Mucosa of descending colon (tissue), 1 donor: ENCODE results near the genes PKNOX1 and RRP1B.

DNA sequence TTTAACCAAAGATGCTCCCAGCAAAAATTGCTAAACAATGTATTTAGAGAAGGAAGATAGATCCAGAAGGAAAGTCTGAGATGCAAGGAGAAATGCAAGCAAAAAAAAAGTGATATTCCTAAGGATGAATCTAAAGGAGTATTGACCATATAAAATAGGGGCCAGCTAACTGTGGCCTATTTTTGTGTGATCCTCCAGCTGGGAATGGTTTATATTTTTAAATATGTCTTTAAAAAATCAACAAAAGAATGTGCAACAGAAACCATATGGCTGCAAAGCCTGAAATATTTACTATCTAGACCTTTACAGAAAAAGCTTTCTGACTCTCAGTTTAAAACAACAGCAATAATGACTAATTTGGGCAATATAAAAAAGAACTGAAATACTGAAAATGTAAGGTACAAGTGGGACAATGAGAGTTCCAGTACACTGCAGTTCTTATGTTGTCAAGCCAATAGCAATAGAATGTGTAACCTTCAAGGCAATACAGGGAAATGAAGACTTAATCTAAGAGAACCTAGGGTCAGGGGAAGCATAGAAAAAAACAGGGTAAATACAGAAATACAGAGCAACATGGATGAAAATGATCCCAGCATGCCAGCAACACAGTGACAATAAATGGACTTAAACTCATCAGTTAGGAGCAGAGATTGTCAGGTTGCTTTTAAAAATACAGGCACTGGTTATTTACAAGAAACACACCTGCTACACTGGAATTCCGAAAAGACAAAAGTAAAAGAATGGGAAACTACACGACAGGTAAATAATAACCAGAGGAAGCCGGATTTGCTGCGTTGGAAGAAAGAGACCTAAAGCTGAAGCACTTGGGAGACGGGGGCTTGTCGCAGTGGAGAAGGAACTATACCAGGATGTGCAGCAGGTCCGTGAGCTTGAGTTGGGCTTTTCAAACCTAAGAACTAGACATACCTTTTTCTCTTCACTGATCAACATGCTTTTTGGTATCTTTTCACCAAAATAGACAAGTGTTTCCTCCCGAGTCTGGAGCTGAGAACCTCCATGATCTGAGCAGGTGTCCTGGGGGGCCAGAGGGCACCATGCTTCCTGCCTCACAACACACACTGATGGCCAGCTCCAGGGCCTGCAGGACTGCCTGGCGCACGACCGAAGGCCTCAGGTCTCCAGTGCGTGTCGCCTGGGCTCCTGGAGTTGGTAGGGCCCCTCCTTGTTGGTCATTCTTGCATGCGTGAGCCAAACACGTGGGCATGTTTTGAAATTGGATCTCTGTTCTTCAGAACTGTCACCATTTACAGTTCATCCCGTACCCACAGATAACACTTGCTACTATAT is 63.9 kb downstream of the SLC37A1 start:
- PRO-cap: bidirectional peak, plus-strand start at position 1,023 of the sequence, minus-strand start at position 712 of the sequence

DNA sequence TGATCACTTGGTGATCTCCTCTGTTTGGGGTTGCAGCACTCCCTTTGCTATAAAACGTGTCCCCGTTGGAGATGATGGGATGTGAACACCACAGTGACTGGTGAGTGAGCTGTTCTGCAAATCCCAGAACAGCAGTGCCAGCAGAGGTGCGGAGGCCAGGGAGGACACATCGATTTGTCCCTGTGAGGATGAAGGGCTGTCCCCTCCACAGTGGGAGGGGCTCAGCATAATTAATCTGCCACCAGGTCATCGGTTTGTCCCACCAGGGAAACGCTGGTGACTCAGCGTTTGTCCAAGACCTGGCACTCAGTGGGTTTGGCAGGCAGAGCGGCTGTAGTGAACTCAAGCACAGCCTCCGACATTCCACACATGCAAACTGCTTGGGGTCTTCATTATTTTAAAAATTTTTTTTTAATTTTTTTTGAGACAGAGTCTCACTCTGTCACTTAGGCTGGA is 22.8 kb upstream of the PDE9A start:
- PRO-cap: no peak

- PRO-cap: unidirectional peak, plus-strand start at chr21:42666268
Measured at GRCh38 chr21:42665930-42666965, 12.8 kb downstream of the PDE9A start.

GRCh38 chr21:42674252-42674918 is 21.0 kb downstream of the PDE9A start:
- PRO-cap: no peak

DNA sequence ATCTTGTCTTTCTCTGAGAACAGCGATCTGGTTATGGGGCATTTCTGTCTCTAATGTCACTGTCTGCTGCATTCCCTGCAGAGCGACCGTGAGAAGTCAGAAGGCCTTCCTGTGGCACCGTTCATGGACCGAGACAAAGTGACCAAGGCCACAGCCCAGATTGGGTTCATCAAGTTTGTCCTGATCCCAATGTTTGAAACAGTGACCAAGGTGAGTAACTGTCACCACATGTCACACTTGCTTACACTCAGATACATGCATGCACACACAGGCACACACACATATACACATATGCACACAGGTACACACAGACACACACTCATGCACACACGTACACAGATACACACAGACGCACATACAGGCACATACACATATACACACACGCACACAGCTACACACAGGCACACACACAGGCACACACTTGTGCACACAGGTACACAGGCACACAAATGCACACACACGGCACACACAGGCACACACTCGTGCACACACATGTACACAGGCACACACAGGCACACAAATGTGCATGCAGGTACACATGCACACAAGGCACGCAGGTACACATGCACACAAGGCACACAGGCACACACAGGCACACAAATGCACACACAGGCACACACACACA is 110.3 kb downstream of the WDR4 start:
- PRO-cap: no peak

- PRO-cap: no peak
Measured at GRCh38 chr21:42777966-42778532, 101.3 kb downstream of the WDR4 start.

GRCh38 chr21:42830814-42831414 is 48.4 kb downstream of the WDR4 start:
- PRO-cap: no peak

- PRO-cap: no peak
Measured at GRCh38 chr21:42844671-42845255, 34.6 kb downstream of the WDR4 start.

GRCh38 chr21:42923885-42924359 is 1.5 kb downstream of the ERVH48-1 start:
- PRO-cap: no peak

GRCh38 chr21:42973662-42974057 is 702 bp upstream of the PKNOX1 start:
- PRO-cap: no peak

GRCh38 chr21:42974058-42974859 is at the start of gene PKNOX1:
Gene PKNOX1 (plus strand): TSS chr21:42974562.
- PRO-cap: unidirectional peak, minus-strand start at chr21:42974139; bidirectional peak, plus-strand start at chr21:42974585, minus-strand start at chr21:42974223; unidirectional peak, plus-strand start at chr21:42974638

DNA sequence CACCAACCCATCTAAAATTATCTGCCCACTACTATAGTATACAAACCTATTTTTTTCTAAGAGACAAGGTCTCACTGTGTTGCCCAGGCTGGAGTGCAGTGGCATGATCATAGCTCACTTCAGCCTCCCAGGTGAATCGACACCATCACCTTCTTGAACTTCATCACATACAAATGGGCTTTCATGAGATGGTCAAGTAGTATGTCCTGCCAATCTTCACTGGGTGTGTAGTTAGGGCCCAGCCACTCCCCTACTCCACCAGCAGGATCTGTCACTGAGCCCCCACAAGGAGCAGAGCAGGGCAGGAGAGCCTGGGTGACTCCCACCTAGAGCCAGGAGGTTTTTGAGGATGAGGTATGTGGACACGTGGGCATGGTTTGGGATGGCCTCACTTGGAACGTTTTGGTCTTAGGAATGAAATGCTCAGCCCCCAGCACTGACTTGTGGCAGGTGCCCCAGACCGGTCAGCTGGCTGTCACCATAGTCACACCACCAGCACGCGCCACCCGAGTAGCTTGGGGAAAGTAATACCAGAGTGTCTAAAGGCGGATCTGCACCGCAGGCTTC is 15.4 kb downstream of the U2AF1 start:
- PRO-cap: no peak

GRCh38 chr21:43106714-43107415 is 505 bp downstream of the U2AF1 start:
- PRO-cap: no peak

- PRO-cap: no peak
Measured at GRCh38 chr21:43196549-43197475, 28.0 kb downstream of the CRYAA start.

DNA sequence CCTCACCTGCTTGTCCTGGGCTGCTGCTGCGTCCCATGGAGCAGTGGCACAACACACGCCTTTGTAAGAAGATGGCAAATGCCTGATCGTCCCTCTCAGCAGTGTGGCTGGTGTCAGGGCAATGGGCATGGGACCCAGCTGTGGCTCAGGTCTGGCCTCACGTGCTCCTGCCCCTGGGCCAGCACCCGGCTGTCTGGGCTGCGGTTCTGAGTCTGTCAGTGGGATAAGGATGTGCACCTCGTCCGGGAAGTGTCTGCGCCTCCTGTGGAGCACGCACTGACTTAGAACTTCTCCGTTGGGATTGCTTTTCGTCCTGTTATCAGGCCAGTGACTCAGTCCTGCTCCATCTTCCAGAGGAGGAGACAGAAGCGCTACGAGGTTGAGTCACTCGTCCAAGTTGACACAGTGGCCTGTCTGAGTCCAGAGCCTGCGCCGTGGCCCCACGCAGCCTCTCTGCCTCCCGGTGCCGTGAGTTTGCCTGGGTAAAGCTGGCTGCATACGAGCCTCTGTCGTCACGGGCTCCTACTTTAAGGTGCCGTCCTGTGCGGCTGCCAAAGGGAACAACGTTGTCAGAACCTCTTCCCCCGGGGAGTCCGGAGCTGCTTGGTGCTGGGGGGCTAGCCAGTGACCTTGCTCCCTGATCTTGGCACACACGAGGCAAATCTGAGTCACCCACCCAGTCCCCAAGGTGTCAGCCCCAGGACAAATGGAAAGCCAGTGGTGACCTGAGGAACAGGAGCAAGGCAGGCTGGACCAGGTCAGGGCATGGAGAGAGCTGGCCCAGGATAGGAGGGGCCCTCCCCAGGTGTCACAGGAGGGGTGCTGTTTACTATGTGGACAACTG is 41.2 kb downstream of the CRYAA start:
- PRO-cap: no peak

- PRO-cap: no peak
Measured at GRCh38 chr21:43274519-43274799, 105.7 kb downstream of the CRYAA start.

GRCh38 chr21:43313955-43314275 is 113.0 kb downstream of the SIK1 start:
- PRO-cap: no peak

GRCh38 chr21:43618867-43619203 is 40.5 kb downstream of the HSF2BP start:
- PRO-cap: unidirectional peak, minus-strand start at chr21:43619076

DNA sequence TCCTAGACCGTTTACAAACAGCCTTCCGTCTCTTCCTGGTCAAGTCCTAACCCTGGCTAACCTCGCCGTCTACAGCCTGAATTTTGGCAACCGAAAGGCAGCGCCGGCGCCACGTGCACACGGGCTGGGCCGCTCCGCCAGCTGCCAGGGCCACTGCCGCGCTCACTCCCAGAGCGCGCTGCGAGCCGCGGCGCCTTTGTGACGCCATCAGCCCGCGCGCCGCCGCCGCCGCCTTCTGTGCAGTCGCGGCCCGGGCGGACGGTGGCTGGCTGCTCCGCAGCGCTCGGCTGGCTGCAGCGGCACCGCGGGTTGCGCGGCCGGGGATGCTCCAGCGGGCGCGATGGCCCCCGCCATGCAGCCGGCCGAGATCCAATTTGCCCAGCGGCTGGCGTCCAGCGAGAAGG is at the start of gene RRP1B:
TSS of gene RRP1B (plus strand) at position 236 of the 404 bp plus-strand sequence.
- PRO-cap: bidirectional peak, plus-strand start at position 240 of the sequence, minus-strand start at position 180 of the sequence

- PRO-cap: unidirectional peak, plus-strand start at chr21:43711407
Measured at GRCh38 chr21:43711261-43711468, 7.8 kb upstream of the PDXK start.